Daoy (cell line): ENCODE data around the genes RAI14, DNAJC21 and SPEF2.

GRCh38 chr5:34008608-34008984 is 746 bp upstream of the AMACR start:
- RAMPAGE, long total RNA: no peak

DNA sequence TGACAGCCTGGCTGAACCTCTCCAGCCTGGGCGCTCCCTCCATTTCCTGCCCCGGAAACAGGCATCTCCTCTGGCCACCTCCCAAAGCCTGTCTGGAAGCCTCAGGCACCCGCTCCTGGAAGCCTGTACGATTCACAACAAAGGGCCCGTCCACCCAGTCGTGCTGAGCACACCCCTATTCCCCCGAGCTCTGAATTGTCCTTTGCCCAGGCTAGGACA is 138.2 kb upstream of the C1QTNF3 start:
- RAMPAGE, long total RNA: no peak

DNA sequence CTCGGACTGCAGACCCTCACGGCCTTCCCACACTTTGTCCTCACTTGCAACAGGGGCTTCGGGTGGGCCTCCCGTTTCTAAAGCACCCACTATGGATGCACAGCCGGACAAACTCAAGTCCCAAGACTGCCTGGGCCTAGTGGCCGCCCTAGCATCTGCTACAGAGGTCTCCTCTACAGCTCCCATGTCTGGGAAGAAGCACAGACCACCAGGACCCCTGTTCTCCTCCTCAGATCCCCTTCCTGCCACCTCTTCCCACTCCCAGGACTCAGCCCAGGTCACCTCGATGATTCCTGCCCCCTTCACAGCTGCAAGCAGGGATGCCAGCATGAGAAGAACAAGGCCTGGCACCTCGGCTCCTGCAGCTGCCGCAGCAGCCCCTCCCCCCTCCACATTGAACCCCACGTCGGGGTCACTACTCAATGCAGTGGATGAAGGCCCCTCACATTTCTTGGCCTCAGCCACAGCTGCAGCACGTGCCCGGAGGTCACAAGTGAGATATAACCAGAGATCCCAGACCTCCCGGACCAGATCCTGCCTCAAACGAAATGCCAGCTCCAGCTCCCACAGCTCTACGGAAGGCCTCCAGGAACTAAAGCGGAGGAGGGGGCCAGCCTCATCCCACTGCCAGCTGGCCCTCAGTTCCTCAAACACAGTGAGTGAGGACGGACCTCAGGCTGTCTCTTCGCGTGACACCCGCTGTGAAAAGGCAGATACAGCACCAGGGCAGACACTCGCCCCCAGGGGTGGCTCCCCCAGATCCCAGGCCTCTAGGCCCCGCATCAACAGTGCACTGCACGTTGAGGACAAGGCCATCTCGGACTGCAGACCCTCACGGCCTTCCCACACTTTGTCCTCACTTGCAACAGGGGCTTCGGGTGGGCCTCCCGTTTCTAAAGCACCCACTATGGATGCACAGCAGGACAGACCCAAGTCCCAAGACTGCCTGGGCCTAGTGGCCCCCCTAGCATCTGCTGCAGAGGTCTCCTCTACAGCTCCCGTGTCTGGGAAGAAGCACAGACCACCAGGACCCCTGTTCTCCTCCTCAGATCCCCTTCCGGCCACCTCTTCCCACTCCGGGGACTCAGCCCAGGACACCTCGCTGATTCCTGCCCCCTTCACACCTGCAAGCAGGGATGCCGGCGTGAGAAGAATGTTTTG is 149.8 kb upstream of the C1QTNF3 start:
- RAMPAGE, long total RNA: no peak

DNA sequence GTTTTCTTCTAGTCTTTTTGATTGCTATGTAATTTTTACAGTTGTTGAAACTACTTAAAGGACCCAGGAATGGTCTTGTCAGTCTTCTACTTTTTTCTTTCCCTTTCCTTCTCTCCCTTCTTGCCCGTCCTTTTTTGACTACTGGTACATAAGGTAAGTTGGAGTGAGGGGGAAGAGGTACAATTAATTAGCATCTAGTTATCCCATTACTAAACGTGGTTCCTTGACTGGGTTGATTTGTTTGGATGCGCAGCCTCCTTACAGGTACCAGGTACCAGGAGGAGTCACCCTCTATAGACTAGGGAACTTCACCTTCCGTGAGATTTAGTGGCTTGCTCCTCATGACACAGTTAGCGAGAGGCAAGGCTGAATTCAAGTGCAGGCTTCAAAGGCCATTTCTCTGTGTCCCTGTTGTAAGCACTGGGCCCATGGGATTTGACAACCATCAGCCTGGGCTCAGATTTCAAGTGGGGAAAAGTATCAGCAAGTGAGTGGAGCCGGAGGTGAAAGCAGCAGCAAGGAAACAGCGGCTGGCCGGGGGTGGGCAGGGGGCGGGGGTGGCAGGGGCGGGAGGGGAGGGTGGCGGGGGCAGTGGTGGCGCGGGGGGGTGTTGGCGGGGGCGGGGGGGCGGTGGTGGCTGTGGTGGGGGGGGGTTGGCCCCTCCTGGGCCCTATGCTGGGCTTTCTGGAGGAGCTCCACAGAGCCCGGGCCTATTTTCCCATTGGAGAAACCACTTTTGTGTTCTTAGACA is 165.7 kb upstream of the RAI14 start:
- RAMPAGE, long total RNA: no peak

GRCh38 chr5:34501946-34502374 is 154.2 kb upstream of the RAI14 start:
- RAMPAGE, long total RNA: no peak

- RAMPAGE, long total RNA: no peak
These were observed 126.2 kb upstream of the RAI14 start for GRCh38 chr5:34529992-34530281.

DNA sequence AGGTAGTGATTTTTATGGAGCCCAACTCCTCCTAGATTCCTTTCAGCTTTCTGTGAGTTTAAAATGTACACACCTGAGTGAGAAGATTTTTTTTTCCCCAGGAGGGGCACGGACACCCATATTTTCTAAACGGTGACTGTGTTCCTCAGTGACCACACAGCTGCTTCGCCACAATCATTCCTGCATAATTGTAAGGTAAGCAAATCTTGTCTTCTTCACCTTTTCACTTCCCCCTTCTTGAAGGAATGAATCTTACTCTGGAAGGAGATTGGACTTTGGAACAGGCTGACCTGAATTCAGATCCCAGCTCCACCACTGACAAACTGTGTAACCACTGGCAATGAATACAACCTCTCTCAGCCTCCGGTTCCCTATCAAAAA is 99.8 kb upstream of the RAI14 start:
- RAMPAGE, long total RNA: no peak

- RAMPAGE, long total RNA: no peak
These were observed at the start of gene RAI14 for GRCh38 chr5:34655998-34656709. Gene RAI14, plus strand, starts transcription at chr5:34656328.

DNA sequence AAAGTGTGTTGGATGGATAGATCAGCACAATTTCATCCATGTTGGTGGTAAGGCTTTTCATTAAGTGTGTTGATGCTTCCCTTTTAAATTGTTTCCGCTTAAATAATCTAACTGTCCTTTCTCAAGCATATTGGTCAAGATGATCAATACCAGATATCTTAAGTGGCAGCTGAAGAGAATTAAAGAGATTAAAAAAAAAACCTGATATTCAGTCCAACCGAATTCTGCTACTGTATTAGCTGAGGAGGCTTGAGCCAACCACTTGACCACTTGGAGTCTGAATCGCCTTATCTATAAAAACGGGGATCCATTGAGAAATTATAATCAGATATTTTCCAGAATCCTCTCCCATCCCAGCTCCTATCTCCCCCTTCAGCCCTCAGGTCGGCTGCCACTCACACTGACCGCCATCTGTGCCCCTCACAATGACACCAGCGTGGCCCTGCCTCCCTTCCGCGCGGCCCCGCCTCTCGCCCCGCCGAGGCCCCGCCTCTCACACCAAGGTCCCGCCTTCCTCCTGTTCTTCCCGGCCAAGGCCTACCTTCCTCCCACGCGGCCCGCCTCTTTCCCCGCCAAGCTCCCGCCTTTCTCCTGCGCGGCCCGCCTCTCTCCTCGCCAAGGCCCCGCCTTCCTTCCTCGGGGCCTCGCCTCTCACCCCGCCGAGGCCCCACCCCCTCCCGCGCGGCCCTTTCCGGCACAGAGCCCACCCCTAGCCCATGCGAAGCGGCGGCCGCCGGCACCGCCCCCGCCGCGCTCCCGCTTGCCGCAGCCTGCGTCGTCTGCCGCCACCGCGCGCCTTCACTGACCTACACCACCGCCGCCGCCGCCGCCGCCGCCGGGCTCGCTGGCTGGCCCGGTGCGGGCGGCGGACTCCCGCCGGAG is at the start of gene DNAJC21:
TSS of gene DNAJC21 (plus strand) at position 717 of the 882 bp plus-strand sequence.
- RAMPAGE, long total RNA: no peak

GRCh38 chr5:34929725-34930419 is 513 bp downstream of the DNAJC21 start:
- RAMPAGE, long total RNA: no peak

GRCh38 chr5:35213616-35214678 is 16.3 kb downstream of the PRLR start:
- RAMPAGE, long total RNA: no peak

DNA sequence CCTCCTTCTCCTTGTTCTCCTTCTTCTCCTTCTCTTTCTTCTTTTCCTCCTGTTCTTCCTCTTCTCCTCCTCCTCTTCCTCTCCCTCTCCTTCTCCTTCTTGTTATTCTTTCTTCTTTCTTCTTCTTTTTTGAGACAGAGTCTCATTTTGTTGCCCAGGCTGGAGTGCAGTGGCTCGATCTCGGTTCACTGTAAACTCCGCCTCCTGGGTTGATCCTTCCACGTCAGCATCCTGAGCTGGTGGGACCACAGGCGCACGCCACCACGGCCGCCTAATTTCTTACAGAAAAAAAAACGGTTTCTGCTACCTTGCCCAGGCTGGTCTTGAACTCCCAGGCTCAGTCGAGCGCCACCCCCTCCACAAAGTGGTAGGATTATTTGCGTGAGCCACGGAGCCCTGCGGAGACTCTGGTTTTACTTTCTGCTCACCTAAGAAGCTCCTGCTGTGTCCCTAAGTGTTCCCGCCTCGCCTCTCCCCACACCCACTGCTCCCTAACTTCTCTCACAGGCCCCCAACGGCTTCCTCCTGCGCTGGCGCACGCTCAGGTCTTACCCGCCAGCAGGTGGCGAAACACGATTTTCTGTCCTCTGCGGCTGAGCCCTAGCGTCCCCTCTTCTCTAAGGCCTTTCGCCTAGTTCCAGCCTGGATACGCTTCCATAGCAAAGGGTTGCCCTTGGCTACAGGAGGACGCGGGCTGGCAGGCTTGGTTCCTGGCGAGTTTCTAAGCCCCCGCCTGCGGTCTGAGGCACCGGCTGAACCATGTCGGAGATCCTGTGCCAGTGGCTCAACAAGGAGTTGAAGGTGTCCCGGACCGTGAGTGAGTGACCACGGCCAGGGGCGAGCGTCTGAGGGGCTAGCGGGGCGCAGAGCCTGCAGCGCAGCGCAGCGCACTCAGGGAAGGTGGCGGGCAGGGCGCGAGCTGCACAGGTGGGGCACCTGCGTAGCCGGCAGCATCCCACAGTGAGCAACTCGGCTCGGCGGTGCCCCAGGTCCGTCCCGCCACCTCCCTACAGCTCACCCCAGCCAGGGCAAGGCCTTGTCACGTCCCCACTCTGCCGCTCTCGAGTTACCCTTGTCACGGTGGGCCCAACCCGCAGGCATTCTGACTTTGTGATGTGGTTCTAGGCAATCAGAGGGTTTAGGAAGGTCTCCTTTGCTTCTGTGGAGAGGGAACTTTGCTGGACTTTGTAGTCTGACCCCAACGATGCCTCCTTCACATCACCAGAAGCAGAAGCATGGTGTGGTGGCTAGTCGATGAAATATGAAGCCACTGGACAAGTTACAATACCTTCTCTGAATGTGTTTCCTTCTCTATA is at the start of gene SPEF2:
TSS of gene SPEF2 (plus strand) at position 625 of the 1,316 bp plus-strand sequence.
- RAMPAGE, long total RNA: no peak

DNA sequence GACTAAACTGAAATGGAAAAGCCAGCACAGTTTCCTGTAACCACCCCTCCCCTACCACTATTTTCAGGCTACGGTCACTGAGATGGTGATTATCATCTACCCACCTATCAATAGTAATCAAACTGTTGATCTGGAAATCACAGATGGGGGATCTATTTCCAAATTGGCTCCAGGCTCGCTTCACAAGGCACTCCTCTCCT is 30.6 kb upstream of the IL7R start:
- RAMPAGE, long total RNA: no peak

DNA sequence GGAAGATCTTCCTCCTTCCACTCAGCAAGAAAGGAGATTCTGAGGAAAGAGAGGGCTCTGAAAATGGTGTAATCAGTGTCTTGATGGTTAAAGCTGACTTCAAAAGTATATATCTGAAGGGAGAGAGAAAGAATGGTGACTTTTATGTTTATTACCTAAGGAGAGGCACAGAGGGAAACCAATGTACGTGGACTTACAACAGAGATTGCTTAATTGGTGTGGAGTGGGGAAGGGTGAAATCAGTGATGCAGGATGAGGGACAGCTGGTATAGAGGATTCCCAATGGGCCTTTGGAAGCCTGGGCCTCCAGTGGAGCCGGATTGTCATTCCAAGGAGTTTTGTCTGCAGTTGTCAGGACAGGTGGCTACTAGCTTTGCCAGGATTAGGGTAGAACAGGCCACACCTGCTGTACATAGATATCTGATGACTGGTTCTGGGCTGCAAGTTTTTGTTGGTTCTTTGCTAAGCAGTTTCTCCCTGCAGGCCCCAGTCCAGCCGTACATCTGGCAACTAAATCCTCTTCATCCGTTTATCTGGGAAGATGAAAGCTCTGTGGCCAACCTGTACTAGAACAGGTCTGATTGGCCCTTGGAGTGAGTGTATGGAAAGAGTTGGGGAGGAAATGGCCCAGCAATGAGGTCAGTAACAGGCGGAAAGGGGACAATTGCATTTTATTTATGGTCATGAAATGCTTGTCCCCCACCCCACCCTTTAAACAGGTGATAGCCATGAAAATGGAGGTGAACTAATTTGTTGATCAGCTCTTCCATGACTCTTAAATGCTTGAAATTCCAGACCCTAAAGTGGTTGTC is 4.3 kb downstream of the SKP2 start:
- RAMPAGE, long total RNA: no peak

DNA sequence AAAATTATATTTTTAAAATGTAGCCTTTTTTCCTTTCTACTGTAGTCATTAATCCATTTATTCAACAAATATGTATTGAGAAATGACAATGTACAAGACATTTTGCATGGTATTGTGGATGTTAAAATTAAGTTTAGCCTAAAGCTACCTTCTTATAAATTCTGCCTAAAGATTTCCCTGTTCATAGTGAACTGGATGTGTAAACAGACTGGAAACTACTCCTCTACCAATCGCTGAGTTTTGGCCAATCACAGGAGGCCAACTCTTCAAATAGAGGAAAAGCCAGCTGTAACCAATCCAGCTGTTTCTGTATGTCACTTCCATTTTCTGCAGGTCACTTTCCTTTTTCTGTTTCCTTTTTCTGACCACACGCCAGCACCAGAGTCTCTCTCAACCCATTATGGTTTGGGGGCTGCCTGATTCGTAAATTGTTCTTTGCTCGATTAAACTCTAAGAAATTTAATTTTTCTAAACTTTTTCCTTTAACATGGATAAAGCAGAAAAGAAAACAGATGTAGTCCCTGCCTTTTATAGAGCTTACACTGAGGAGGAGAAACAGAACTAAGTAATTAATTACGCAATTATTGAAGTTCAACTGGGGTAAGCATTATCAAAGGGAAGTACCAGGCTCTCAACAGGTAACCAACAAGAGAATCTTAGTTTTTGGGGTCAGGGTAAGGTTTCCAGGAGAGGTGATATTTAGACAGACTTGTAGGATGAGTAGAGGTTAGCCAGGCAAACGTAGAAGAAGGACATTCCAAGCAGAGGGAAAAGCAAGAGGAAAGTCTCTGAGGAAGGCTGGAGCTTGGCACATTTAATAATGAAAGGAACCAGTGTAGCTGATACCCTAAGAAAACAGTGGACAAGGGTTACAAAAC is 27.7 kb downstream of the RANBP3L start:
- RAMPAGE, long total RNA: no peak

GRCh38 chr5:36745184-36745624 is 131.4 kb upstream of the NIPBL start:
- RAMPAGE, long total RNA: no peak

- RAMPAGE, long total RNA: no peak
These were observed 21.9 kb upstream of the NIPBL start for GRCh38 chr5:36854761-36855077.

DNA sequence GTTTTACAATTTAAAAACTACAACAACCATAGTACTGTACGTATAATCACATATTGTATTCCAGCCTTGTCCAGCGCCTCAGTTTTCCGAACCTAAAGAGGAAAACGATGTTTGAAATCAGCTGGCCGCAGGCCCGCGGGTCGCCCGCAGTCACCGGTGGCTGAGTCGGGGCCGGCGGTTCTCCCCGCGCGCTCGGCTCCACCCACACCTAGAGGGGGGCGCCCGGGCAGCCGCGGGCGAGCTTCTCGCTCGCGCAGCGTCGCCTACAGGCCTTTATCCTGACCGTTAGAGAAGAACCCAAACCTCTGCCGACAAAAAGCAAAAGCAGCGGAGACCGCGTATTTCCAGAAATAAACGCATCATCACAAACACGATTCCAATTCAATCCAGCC is 821 bp upstream of the NIPBL start:
- RAMPAGE, long total RNA: no peak

GRCh38 chr5:36971635-36972279 is 95.2 kb downstream of the NIPBL start:
- RAMPAGE, long total RNA: no peak

- RAMPAGE, long total RNA: no peak
These were observed 2.3 kb downstream of the GDNF start for GRCh38 chr5:37837356-37838127.